Neural cell (in vitro differentiated cells): ENCODE results near the genes TMEM131L and TLR2.

GRCh38 chr4:152531103-152531985, 4.5 kb downstream of the FBXW7 start:
- RAMPAGE, long total RNA = no peak

DNA sequence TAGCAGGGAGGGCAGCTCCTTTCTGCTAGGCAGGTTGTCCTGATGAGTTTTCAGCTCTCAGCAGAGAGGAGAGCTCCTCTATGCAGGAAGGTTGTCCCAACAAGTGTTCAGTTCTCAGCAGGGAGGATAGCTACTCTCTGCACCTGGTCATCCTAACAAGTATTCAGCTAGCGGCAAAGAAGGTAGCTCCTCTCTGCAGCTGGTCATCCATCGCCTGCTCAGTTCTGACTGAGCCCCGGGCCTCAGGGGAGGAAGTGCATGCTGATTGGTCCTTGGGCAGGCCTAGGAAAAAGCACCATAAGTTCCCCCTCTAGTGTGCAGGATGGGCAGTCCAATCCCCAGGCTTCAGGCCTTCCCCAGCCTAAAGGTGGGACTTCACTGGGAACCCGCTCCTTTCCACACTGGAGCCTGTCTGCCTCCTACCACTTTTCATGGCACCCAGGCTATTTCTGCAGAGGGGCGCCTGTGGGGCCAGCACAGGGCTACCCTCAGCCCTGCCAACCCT, 4.4 kb upstream of the FBXW7 start:
- RAMPAGE, long total RNA = no peak

- RAMPAGE, long total RNA = no peak
Measured at GRCh38 chr4:152696550-152697509, 17.0 kb upstream of the TMEM154 start.

DNA sequence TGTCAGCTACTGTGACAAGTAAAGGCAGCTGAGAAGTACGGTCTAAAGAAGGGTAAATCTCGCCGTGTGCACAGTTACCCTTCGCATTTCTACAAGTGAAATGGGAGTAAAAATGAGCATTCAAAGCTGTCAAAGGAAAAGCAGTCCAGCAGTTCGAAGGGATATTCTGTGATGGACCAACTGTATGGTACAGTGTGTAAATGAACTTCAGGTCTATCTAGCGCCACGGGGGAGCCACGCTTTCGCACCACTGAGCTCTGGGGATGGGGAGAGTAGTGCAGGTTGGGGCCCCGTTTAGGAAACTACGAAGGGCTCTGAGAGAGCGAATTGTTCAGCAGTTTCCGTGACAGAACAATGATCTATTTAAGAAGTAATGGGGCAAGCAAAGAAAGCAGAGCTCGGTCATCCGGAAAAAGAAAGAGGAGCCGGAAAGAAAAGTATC, 687 bp downstream of the TIGD4 start:
- RAMPAGE, long total RNA = no peak

DNA sequence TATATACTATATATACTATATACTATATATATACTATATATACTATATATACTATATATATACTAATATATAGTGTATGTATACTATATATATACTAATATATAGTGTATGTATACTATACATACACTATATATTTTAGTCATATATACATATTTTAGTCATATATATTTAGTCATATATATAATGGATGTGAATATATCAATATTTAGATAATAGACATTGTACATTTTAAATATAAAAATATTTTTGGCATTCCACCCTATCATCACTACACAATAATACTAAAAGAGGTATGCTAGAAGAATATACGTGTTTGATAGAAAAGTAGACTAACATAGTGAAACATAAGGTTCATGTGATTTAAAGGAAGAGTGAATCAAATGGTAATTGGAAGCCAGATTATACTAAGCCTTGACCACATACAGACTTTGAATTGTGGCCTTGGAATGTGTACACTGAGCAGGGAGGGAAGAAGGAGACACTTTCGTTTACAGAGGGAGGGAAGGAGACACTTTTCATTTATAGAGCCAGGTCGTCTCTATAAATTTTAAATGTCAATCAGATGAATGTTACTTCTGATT, 46.2 kb upstream of the FHDC1 start:
- RAMPAGE, long total RNA = no peak

- RAMPAGE, long total RNA = start-site peak on the minus strand at chr4:152936753-152936849, 40 and 55 reads in 2 replicates
Measured at GRCh38 chr4:152936500-152937081, 468 bp downstream of the FHDC1 start.

GRCh38 chr4:152942960-152943587, 7.0 kb downstream of the FHDC1 start:
- RAMPAGE, long total RNA = no peak

GRCh38 chr4:153152793-153154034, 51.0 kb upstream of the TRIM2 start:
- RAMPAGE, long total RNA = start-site peak on the plus strand at chr4:153153053-153153140, 288 and 324 reads in 2 replicates; start-site peak on the minus strand at chr4:153153321-153153363, 42 and 10 reads in 2 replicates

GRCh38 chr4:153204048-153204334, 252 bp upstream of the TRIM2 start:
- RAMPAGE, long total RNA = no peak

- RAMPAGE, long total RNA = no peak
Measured at GRCh38 chr4:153223550-153223882, 19.3 kb downstream of the TRIM2 start.

DNA sequence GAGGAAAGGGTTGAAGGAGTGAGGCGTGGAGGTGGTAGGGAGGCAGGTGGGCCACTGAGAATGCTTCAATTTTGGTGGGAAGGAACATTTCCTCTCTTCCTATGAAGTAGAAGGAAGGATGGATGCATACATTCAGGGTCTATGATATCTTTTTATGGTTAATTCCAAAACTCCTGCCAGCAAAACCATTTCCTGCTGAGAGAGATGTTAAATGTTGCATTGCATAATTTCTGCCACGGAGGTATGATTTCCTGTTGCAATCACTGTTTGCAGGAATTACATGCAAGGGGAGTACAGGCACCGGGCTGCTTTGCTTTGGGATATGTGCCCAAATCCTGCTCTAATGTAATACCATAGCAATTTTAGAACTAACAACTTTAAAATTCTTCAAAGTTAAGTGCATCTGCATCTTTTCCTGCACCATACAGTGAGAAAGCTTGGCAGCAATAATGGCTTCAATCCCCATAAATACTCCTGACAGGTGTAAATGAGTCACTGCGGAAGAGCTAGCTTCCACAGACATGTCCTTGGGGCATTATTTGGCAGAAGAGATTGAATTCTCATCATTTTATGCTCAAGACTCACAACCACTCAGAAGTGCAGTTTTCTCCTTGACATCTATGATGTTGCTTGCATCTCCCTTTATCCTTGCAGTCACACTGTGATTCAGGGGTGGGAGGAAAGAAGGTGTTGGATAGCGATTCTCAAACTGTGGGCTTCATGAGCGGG, 29.6 kb downstream of the TRIM2 start:
- RAMPAGE, long total RNA = no peak

GRCh38 chr4:153344824-153345792, 620 bp downstream of the MND1 start:
- RAMPAGE, long total RNA = no peak

DNA sequence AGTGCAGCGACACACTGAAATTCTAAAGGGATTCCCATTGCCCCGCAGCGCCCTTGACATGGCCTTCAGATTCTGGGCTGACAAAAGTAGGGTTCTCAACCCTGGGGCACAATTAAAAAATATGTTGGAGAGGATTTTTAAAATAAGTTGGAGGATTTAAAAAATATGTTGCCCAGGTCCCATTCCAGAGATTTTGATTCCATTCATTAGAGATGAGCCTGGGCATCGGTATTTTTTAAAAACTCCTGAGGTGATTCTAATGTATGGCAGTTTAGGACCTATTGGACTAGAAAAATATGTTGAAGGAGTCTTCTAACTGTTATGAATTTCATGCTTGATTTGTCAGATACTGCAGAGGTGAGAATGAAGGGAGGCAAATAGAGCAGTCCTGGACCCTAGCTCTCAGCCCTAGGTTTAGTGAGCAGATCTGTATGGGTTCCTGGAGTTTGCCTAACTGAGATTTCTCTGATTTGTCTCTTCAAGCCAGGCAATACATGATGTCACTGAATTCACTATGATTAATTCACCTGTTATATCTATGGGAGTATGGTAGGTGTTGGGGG, 2.5 kb downstream of the MND1 start:
- RAMPAGE, long total RNA = no peak

- RAMPAGE, long total RNA = start-site peak on the plus strand at chr4:153466357-153466396, 853 and 909 reads in 2 replicates
Measured at GRCh38 chr4:153466263-153467082, at the start of gene TMEM131L. TMEM131L (plus strand) TSS chr4:153466360.

DNA sequence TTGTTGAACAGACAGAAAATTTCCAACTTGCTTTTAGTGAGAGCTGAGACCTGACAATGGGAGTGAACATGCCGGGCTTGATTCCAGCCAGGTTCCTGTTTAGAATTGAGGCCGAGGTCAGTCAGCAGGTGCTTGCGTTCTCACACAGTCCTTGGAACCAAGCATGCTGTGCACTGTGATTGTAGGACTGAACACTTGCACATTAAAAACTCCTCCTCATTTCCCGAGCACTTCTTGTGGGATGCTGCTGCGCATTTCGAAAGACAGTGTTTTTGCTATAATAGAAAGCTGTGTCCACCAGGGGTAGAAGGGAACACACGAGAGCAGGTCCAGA, 51.9 kb downstream of the TMEM131L start:
- RAMPAGE, long total RNA = no peak

DNA sequence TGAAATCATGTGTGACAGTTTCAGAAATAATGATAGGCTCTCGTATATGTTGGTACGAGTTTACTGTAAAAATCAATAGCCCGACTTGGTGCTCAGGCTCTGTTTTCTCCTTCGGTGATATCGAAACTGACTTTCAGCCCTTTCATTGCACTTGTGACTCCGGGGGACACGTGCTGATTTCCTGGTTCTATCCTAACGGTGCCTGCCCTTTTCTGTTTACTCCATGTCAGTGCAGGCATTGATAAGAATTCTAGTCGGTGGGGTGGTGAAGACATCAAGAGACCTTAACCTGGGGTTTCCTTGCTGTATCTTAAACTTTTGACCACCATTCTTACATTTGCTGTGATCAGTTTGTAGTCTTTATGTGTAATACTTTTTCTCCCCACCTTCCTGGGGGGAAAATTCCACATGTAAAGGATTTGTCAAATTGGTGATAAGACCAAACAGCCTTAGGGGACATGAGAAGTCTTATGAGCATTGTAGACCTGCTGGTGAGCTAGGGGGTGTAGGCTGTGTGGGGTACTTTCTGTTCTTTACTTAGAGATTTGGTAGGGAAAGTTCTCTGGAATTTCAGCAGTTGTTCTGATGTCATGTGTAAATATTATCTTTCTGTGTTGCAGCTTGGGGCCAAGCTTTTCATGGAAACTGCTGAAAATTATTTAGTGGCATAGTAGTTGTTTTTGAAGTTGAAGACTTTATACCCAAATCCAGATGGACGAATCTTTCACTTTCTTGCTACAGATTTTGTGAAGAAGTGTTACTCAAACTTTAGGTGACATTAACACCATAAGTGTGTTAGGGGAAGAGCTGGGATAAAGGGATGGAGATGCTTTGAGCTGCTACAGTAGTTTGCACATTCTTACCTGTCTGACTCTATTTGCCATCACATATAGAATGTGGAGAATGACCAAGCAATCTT, 52.8 kb downstream of the TMEM131L start:
- RAMPAGE, long total RNA = no peak

- RAMPAGE, long total RNA = no peak
Measured at GRCh38 chr4:153538755-153539303, 72.7 kb downstream of the TMEM131L start.

DNA sequence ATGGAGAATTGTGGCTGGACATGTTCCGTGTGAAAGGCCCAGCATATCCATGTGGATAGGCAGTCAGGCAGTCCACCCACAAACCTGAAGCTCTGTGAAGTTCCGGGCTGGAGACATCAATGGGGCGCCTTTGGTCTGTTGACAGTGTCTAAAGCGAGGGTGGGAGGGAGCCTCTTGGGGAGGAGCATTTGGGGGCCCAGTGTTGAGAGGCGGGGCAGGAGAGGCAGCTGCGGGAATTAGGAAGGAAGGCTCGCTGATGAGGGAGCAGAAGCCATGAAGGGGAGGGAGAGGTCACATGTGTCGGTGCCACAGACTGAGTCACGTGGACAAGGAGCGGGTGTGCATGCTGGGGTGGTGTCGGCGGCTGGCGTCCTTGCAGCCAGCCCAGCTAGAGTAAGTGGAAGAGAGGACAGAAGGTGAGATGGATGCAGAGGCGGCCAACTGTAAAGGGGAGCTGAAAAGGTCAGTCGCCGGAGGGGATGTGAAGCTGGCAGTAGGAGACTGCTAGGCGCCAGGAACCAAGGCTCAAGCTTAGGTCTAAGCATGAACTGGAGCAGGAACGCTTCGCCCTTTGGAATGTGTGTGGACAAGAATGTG, 44.1 kb upstream of the TLR2 start:
- RAMPAGE, long total RNA = no peak

DNA sequence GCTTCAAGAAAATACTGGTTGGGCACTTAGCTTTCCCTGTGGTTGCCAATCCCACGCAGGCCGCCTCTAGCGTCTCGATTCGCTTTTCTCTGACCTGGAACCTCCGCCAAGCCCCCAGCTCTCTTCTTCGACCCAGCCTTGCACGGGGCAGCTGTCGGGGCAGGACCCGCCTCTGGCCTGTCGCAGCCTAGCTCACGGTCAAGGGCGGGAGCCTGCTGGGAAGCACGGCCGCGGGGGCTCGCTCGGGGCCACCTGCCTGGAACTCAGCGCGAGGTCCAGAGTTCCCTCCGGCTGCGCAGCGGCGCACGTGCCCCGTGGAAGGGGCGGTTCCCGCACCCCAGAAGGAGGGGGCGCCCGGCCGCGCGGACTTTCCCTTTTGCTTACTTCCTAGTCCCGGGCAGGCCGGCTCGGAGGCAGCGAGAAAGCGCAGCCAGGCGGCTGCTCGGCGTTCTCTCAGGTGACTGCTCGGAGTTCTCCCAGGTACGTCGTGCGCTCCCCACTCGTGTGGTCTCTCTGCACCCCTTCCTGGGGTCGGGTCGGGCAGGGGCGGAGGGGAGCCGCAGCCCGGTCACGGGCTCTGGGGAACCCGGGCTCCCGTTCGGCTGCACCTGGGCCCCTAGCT, at the start of gene TLR2:
Gene TLR2 (plus strand): TSS at position 400 of the 622 bp plus-strand sequence.
- RAMPAGE, long total RNA = no peak

DNA sequence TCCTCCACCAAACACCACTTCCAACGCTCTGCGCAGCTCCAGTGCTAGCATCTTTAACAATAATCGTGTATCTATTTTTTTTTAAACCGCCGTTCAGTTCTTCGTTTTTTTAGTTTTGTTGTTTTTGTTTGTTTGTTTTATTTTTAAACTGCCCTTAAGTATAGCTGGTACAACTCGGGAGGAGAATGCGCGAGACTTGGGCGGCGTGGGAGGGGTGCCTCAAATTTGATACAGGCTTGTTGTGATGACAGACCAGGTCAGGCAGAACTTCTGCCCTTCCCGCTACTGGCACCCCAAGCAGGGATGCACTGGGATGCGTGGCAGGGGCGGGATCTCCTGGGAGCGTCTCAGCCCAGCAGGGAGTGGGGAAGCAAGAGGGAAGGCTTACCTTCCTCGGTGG, 937 bp downstream of the SFRP2 start:
- RAMPAGE, long total RNA = no peak